Mammary microvascular endothelial cell (primary cell): ENCODE data around the genes FAM3A and H2AB3.

DNA sequence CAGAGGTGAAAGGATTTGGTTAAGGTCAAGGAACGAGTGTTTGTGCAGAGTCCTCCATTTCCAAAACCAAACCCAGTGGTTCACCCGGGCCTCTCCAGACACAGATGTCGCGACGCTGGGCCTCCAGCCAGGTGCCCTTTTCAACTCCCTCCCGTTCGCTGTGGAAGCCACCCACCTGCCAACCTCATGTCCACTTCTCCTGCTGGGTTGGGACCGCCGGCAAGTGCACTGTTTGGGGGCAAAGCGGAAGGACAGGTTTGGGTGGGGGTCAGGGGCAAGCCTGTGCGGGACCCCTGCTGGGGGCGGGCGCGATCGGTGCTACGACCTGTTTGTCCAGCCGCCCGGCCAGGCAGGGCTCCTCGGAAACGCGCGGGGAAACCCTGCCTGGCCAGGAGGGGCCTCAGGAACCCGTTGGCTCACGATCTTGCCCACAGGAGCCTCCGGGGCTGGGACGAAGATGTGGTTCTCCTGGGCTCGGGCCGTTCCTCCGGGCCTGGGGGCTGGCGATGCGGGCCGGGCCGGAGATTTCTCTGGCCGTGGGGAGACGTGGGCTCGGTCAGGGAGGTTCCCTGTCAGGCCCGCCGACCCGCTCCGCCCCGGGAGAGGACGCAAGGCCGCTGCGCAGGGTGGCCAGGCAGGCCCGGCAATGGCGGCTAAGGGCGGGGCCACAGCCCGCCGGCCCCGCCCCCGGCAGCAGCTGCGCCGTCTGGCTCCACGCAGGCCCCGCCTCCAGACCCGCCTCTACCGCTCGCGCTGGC, at the start of gene FAM3A:
Gene FAM3A (minus strand): TSS at position 648 of the 758 bp plus-strand sequence.
- RAMPAGE, long total RNA = start-site peak on the minus strand centred at position 584 of the sequence, 105 bp wide, 234 and 16 reads in 2 replicates

- RAMPAGE, long total RNA = no peak
These were observed 554 bp downstream of the IKBKG start for GRCh38 chrX:154548019-154548329.

DNA sequence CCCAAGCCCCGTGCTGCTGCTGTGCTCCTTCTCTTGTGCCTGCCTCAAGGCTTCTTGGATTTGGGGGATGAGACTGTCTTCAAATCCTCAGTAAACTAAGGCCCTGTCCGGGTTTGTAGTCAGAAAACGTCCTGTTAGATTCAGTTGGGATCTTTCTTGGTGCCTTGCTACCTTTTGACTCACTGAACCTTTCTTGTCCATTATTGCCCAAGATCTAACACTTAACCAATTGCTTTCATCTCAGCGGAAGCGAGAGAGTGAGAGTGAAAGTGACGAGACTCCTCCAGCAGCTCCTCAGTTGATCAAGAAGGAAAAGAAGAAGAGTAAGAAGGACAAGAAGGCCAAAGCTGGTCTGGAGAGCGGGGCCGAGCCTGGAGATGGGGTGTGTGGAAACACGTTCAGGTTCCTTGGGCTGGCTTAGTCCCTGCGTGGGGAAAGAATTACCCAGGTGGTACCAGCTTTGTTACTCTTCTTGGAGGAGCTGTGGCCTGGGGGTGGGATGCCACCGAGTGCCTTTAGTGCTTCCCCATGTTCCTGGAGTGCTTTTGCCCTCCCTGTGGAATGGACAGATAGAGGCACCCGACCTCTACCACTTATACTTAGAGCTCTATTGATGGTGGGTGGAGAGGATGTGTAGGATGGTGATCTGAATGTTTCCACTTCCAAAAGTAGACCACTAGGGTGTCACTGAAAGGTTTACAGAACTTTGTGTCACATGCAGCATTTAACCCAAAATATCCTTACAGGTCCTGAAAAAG, 13.5 kb downstream of the DKC1 start:
- RAMPAGE, long total RNA = no peak

DNA sequence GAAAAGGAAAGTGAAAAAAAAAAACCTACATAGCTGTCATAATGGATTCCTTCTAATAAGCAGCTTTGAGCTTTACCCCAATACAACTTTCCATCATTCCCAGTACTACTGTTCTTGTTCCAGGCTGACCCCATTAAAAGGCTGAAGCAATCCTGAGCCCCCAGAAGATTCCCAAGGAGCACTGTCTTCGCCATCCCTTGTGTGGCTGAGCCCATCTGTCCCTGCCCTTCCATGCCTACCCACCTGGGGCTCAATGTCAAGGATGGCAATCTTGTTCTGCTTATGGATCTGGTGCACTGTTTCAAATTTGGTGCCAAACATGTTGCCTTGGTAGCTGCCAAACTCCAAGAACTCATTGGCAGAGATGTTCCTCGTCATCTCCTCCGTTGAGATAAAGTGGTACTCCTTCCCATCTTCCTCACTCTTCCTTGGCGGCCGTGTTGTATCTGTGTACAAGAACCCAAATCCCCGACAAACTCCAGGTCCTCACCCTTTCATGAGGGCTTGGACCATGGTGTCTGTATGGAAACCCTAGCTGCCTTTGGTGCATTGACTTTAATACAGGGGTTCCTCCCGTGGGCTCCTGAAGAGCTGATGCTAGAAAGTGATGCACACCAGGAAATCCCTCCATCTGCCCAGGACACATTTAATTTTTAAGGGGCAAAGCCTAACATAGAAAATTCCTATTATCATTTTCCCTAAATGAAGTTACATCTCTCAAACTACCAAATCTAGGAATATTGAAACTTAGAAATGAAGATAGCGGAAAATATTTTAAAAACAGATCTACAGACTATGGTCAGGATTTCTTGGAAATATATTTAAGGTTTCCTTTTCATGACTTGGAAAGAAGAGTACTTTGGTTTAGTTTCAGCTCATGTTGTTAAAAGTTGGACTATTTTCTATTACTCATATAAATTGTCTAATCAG, 19.0 kb downstream of the DKC1 start:
- RAMPAGE, long total RNA = no peak

DNA sequence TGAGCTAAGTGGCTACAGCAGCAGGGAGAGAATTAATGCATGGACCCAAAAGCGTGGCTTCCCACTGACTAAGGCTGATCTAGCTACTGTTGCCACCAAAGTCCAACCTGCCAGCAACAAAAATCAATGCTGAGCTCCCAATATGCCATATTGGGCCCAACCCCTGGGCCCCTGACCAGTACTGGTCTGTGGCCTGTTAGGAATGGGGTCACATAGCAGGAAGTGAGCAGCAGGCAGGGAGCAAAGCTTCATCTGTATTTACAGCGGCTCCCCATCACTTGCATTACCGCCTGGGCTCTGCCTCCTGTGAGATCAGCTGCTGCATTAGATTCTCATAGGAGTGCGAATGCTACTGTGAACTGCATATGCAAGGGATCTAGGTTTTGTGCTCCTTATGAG, 15.2 kb downstream of the F8 start:
- RAMPAGE, long total RNA = no peak

GRCh38 chrX:155459798-155460156, at the start of gene H2AB3:
Gene H2AB3 (minus strand): TSS chrX:155460005.
- RAMPAGE, long total RNA = no peak

DNA sequence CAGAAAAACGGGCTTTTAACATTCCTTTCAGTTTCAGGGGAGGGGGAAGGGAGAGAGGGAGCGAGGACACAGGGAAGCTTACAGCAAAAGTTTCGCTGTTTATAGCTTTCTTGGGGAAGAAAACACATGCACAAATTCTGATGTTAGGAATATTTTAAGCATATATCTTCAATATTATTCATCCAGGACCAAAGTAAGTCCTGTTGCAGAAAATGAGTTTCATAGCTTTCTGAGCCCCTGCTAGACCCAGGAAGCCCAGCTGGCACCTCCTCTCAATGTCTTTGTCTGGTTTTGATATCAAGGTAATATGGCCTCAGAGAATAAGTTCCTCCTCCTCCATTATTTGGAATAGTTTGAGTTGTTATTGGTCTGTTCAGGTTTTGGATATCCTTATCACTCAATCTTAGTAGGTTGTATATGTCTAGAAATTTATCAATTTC, 29.1 kb upstream of the TMLHE start:
- RAMPAGE, long total RNA = no peak

DNA sequence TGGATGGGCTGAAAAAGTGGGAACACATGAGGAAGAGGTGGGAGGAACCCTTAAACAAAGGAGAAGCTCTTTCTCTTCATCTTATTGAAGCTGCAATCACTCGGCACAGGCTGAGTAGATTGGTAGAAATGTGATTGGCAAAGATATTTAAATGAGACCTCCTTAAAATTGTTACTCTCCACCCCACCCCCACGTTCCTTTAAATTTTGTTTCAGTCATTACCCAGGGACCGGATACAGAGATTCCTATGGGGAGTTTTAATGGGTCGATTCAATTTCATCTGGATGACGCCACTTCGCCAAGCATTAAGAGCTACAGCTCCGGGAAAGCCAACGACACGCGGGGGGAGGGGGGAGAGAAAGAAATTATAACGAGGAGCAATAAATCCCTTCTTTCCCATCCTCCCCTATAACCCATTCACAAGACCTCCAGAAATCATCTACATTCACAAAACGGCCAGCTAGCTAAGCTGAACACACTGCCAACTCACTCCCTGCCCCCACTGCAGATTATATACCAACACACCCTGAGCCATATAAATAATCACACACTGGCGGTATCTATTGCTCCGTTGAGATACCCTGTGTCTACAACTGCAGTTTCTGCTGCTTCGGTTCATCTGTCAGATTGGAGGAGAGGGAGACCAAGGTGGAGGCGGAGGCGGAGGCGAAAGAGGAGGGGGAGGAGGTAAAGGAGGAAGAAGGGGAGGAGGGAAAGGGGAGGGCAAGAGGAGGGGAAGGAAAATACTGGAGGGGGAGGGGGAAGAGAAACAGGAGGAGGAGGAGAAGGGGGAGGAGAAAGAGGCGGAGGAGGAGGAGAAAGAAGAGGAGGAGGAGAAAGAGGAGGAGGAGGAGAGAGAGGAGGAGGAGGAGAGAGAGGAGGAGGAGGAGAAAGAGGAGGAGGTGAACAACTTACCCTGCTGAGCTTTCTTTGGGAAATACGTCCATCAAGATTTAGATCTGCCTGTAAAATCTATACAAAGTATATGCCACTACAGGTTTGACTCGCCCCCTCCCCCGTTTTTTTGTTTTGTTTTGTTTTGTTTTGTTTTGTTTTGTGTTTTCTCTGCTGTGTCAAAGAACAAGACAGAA, 113.9 kb upstream of the VAMP7 start:
- RAMPAGE, long total RNA = no peak